Measurements from ENCODE around the genes ARL5A, STAM2 and GPD2.

DNA sequence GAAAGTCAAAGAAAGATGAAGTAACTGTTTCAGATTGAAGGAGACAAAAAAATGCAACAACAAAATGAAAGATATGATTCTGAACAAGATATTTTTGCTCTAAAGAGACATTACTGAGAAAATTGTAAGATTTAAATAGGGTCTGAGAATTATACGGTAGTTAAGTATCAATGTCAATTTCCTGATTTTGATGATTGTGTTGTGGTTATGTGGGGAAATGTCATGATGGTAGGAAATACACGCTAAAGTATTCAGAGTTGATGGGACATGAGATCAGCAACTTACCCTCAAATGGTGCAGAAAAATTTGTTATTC, 551.0 kb upstream of the ACVR2A start:
- CAGE, long polyA plus RNA, result no peak
- RRBS, result no CpG with 5 or more reads among the region's 2 CpGs

DNA sequence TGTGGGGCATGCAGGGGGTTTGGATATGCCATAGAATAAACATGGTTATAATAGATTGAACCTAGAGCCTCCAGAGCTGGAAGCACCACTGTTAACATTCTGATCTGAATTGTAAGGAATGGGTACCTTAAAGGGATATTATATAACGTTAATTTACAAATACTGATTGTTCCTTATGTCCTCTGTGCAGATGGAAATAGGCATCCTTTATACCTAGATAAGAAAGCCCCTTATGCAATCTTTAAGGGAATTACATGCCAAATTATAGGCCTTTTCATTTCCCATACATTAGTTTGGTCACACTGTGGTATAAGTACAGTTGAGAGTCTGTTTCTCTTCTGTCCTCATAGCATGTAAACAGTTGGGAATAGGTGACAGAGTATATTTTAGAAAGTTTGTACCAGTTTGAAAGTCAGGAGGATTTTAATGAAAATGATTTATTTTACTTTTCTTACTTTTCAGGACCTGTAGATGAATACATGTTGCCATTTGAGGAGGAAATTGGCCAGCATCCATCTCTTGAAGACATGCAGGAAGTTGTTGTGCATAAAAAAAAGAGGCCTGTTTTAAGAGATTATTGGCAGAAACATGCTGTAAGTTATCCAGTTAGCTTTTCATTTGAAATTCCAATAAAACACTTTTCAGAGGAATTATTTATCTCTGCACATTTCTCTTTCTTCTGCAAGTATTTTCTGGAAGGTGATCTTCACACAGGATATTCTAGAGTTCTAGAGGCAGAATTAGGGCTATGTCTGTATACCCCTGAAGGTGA, 80.9 kb downstream of the ACVR2A start:
- CAGE, long polyA plus RNA, result no peak
- RRBS, result no CpG with 5 or more reads among the region's 1 CpG

DNA sequence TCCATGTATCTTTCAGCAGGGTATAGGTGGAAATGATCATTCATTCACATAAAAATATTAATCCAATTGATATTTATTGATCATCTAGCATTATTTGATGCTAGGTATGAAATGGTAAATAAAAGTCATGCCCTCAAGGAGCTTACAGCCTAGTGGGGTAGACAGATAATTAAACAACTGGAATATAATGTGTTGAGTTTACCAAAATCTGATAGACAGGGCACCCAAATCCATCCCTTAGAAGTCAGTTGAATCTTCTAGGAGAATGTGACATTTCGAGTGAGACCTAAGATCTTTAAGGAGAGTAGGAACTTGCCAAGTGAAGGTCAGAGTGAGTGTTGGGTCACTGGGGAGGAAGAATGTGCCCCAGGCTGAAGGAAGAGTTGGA, 78.9 kb downstream of the MBD5 start:
- CAGE, long polyA plus RNA, result no peak
- RRBS, result no CpG with 5 or more reads among the region's 1 CpG

DNA sequence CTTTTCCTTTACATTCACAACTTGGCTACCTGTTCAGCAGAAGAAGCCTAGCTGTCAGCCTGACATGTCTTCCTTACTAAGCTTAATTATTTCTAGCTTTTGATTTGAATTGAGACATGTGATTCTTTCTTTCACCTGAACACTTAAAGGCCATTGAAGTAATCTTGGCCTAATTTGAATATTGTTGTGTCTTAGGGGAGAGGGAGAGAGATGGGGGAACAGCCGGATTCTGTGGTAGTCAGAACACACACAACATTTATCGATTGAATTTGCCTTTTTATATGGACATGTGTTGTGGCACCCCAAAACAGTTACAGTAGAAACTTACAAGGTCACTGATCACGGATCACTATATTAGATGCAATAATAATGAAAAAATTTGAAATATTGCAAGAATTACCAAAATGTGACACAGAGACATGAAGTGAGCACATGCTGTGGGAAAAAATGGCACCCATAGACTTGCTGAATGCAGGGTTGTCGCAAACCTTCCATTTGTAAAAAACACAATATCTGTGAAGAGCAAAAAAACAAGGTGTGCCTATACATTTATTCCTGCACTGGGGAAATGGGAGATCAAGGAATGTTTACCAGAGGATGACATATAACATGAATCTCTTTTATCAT, 240.9 kb downstream of the MBD5 start:
- CAGE, long polyA plus RNA, result no peak
- RRBS, result no CpG with 5 or more reads among the region's 4 CpGs

DNA sequence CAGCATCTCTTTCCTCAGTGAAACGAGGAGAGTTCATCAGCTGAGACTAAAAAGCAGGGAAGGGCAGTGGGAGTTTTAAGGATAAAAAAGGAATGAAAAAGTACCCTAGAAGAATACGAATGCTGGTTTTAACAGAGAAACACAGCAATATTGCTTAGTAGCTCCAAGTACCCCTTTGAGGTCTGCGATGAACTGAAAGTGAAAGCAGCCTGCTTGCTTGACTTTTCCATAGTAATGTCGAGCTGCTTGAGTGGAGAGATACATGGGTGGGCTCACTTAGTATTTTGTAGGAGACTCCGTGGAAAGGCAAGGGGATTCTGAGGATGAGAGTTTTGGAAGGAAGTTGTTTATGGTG, 91.6 kb upstream of the EPC2 start:
- CAGE, long polyA plus RNA, result no peak
- RRBS, result no CpG with 5 or more reads among the region's 5 CpGs

- CAGE, long polyA plus RNA, result no peak
- RRBS, result no CpG with 5 or more reads among the region's 4 CpGs
Measured at GRCh38 chr2:148707252-148707938, 62.8 kb downstream of the EPC2 start.

- CAGE, long polyA plus RNA, result no peak
- RRBS, result no CpG with 5 or more reads among the region's 3 CpGs
Measured at GRCh38 chr2:148881703-148882079, 6.7 kb downstream of the KIF5C start.

- CAGE, long polyA plus RNA, result no peak
- RRBS, result no CpG with 5 or more reads among the region's 4 CpGs
Measured at GRCh38 chr2:149000066-149000679, 38.3 kb upstream of the LYPD6B start.

DNA sequence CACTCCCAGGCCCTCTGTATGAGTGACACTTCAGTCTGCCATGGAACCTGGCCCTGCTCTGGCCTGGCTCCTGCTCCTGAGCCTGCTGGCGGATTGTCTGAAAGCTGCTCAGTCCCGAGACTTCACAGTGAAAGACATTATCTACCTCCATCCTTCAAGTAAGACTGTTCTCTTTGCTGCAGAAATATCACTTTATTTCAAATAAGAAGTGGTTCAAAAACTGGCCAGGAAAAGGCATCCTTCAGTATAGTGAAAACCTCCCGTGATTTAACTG, 107.2 kb downstream of the LYPD6 start:
- CAGE, long polyA plus RNA, result no peak
- RRBS, result no CpG with 5 or more reads among the region's 3 CpGs

- CAGE, long polyA plus RNA, result no peak
- RRBS, result no CpG with 5 or more reads among the region's 4 CpGs
Measured at GRCh38 chr2:150001789-150002085, 414.2 kb upstream of the MMADHC start.

- CAGE, long polyA plus RNA, result no peak
- RRBS, result 1% methylated on average over 12 of the region's 93 CpGs
Measured at GRCh38 chr2:151827849-151829049, at the start of gene ARL5A. ARL5A (minus strand) TSS chr2:151828421.

GRCh38 chr2:152175352-152176590, at the start of gene STAM2:
STAM2 (minus strand) TSS chr2:152175763.
- CAGE, long polyA plus RNA, result start-site peak on the minus strand at chr2:152175696-152175770, 6,201 and 4,001 reads in 2 replicates
- RRBS, result under 1% methylated on average over 46 of the region's 101 CpGs

- CAGE, long polyA plus RNA, result no peak
- RRBS, result no CpG with 5 or more reads among the region's 6 CpGs
Measured at GRCh38 chr2:152575708-152576539, 141.3 kb downstream of the PRPF40A start.

- CAGE, long polyA plus RNA, result no peak
- RRBS, result 3% methylated on average over 15 of the region's 50 CpGs
Measured at GRCh38 chr2:154697833-154698465, 546 bp upstream of the KCNJ3 start.

DNA sequence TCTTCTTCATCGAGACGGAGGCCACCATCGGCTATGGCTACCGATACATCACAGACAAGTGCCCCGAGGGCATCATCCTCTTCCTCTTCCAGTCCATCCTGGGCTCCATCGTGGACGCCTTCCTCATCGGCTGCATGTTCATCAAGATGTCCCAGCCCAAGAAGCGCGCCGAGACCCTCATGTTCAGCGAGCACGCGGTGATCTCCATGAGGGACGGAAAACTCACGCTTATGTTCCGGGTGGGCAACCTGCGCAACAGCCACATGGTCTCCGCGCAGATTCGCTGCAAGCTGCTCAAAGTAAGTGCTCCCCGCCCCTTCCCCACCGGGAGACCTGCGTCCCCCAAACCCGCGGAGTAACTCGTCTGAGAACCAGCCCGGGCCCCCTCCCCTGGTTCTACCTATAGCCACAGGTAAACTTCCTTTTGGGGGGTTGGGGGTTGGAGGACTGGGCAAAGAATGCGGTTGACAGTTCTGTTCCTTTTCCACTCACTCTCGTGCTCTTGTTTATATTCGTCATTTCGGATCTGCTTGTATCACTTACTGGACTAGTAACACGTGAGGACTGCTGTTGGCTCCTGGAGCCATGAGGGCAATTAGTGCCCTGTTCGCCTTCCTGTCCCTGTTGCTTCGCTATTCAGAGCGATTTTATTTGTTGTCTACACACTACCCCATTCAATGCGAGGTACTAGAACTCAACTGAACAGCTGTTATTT, 841 bp downstream of the KCNJ3 start:
- CAGE, long polyA plus RNA, result no peak
- RRBS, result 6% methylated on average over 9 of the region's 37 CpGs

GRCh38 chr2:156323834-156324501, 8.6 kb downstream of the NR4A2 start:
- CAGE, long polyA plus RNA, result no peak
- RRBS, result no CpG with 5 or more reads among the region's 1 CpG

DNA sequence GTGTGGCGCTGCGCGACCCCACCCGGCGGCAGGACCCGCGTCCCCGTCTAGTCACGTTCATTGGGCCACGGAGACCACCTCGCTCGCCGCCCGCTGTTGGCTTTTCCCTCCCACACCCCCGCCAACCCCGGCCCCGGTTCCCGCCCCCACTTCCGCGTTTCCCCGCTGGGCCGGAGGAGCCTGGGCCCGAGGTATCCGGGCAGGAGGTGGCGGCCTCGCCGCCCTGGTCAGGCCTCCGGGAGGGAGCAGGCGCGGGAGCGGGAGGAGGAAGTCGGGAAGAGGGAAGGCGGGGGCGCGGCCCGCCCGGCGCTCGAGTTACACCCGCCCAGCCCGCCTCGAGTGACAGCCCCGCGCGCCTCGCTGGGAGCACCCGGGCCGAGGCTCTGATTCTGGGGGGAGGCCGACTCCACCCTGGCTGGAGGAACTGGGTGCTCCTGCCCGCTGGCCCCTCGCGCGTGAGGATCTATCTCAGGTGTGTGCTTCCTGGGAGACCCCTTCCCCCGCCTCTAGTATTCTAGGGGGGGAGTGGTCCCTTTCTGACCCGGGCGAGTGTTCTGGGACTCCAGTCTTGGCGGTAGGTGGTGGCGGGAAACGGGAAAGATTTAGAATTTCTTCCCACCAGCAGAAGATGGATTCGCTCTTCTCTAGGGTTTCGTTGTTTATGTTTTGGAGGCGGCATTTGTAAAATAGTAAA, at the start of gene GPD2:
Gene GPD2 (plus strand): TSS at position 338 of the 694 bp plus-strand sequence.
- CAGE, long polyA plus RNA, result start-site peak on the plus strand centred at position 378 of the sequence, 116 bp wide, 928 and 485 reads in 2 replicates
- RRBS, result under 1% methylated on average over 28 of the region's 62 CpGs

DNA sequence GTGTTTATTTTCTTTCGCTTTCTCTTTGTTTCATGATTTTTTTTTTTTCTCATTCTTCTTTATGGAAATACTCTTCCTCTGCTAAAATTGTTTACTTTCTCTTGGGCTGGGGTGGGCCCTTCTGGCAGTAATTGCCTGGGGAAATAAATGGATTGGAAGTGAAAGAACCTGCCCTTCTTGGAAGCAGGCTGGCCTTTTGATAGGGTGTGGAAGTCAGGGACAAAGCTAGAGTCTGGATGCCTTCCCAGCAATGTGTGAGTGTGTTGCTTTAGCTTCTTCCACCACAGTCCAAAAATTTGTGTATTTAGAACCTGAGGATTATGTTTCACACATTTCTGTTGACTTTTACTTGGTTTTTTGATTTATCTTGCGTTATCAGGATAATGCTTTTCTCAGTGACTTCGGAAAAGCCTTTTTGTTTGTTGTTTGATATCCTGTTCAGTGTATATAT, 30.9 kb downstream of the GPD2 start:
- CAGE, long polyA plus RNA, result no peak
- RRBS, result no CpG with 5 or more reads among the region's 3 CpGs

DNA sequence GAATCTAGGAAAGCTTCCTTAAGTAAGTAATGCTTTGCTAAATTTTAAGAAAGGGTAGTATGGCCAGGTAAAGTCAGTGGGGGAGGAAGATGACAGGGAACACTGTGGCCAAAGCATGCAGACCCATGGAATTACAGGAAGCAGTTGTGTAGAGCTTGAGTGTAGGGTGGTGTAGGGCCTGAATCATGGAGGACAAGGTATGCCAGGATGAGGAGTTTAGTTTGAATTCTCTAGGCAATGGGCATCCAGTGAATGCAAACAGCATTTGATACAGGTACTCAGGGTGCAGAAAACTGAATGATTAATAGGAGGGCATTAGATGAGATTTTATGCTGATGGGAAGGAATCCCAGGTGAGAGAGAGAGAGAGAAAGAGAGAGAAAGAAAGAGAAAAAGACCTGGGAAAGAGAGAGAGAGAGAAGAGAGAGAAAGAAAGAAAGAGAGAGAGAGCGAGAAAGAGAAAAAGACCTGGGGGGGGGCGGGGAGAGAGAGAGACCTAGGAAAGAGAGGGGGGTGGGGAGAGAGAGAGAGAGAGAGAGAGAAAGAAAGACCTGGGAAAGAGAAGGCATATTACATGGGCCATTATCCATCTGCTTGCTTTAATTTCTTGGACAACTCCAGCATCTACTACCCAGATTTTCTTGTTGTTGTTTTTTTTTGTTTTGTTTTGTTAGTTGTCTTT, 98.9 kb downstream of the GPD2 start:
- CAGE, long polyA plus RNA, result no peak
- RRBS, result no CpG with 5 or more reads among the region's 2 CpGs

DNA sequence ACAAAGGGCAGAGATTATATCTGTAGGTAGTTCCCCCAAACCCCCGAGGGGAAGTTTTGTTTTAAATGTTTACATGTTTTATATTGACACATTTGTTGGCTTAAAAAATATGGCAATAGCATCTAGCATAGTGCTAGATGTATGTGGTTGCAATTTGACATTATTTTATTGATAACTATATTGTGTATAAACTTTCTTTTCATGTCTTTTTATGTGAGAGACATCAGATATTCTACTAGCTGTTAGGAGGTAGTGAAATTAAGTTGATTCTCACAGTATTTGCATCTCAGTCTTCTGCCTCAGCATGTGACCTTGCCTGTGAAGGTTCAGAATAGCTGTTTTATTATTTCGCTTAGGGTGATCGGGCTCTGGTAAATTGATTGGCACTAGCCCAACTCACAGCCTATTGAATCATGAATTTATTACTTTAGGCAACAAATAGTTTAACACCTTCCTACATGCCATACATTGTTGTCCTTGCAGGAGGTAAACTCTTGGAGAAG, 101.8 kb downstream of the GPD2 start:
- CAGE, long polyA plus RNA, result no peak
- RRBS, result no CpG with 5 or more reads among the region's 3 CpGs

Measured in BJ (cell line).